ENCODE measurements around the genes SKIDA1 and BMI1.

- PRO-cap, result no peak
Measured at GRCh38 chr10:20160994-20161804, 345.0 kb downstream of the PLXDC2 start.

DNA sequence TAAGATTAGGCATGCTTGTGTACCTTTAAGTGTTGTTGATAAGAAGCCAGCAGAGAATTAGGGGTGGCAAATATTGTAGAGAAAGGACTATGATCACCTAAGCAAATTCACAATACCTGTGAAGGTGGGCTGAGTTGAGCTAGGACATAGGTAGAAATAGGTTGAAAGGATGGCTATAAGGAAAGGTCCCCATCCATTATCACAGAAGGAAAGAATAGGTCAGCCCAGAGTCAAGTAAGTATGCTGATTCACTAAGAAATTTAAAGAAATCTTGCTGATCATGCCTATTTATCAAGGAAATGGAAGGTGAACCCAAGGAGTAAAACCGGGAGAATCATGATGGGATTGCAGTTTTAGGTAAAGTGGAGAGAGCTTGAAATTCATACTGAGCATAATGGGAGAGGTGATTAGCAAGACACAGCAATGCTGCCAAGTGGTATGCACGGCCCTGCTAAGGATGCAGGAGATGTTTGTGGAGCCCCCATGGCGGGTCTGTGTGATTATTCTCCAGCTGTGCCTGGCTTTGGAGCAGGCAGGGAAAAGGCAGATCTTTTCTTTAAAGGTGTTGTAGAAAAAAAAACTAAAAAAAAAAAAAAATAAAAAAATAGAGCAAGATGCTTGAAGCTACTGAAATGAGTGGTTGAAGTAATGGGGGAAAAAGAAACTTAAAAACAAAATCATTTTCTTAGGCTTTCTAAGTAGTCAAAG, 399.4 kb downstream of the PLXDC2 start:
- PRO-cap, result no peak

- PRO-cap, result no peak
Measured at GRCh38 chr10:20840629-20841061, 56.5 kb downstream of the NEBL start.

- PRO-cap, result no peak
Measured at GRCh38 chr10:21020414-21021175, 123.5 kb upstream of the NEBL start.

GRCh38 chr10:21330018-21330362, 195.5 kb downstream of the SKIDA1 start:
- PRO-cap, result no peak

DNA sequence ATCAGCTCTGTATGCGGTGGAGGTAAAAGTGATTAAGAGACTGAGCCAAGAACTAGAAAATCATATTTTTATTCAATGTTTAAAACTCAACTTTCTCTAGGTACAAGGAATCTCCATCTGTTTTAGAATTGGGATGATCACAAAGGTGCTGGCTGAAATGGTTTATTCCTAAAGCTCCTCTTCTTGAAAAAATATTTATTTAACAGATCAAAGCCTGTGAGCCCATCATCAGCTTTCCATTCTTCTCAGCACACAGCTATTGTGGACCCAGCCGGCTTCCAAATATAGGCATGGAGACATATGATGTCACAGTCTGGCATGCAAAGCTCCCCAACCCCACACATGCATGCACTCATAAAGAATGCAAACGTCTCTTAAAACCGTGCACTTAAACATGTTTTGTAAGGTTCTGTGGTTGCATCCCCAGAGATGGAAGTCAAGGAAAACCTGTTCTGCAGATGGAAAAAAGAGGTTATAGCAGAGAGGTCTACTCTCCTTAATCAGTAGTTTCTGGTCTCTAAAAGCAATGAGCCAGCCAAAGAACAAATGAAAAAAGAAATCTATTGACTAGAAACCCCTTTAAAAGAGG, 125.9 kb downstream of the SKIDA1 start:
- PRO-cap, result no peak

GRCh38 chr10:21507894-21508519, 17.5 kb downstream of the SKIDA1 start:
- PRO-cap, result no peak

- PRO-cap, result no peak
Measured at GRCh38 chr10:21509327-21510272, 15.9 kb downstream of the SKIDA1 start.

DNA sequence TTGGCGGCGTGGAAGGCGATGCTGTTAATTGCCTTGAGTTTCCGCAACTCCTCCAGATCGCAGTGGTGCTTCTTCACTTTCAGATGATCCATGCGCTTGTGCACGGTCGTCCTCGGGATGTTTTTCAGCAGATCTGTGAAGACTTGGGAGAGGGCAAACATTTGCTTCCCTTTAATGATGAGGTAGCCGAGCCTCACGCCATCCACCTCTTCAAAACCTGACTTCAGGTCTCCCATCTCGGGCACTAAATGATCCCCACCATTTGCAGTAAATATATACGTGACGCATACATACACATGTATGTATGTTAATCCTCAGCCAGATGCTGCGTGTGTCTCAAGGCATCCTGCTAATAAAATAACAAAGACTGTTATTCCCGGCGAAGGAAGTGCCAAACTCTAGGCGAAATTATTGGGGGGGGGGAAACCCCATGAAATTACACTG, 7.9 kb downstream of the SKIDA1 start:
- PRO-cap, result no peak

DNA sequence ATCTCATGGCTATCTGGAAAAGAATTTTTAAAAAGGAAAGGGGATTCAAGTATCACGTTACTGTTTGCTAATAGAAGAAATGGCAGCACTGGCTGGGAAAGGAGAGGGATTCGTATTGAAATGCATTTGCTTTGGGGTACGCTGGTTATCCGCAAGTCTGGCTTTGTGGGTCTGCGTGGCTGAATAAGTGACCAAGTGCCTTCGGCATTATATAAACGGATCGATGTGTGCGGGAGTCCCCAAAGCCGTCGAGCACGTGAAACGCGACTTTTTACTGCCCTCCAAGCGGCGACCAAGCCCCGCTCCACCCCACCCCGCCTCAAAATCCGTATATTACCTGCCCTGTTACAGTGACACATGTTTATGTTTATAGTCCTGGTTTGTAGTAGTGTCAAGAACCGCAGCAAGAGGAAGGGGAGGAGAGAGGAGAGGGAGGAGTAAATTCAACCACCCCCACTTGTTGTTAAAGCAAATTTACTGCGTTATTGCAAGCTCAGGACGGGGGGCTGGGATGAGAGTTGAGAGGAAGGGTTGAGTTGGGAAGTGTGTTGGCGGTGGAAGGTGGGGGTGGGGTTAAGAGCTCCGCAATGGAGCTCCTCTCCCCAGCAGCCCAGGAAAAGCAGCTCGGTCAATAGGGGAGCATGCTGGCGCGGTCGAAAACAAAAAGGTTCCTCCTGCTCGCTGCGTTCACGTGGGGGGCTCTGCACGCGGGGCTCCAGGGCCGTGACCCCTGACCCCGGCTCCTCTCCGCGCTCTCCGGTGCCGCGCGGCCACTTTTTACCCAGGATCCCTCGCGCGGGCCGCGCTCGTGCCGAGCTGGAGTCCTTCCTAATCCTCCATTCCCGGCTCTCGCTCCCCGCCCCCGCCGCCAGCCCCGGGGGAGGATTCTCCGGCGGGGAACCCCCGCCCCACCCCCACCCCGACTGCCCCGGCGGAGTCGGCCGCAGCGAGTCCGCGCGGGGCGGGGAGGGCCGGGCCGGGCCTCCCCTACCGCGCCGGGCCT, at the start of gene SKIDA1:
SKIDA1 (minus strand) TSS at position 473 of the 1,003 bp plus-strand sequence.
- PRO-cap, result unidirectional peak, plus-strand start at position 548 of the sequence; bidirectional peak, plus-strand start at position 773 of the sequence, minus-strand start at position 772 of the sequence

DNA sequence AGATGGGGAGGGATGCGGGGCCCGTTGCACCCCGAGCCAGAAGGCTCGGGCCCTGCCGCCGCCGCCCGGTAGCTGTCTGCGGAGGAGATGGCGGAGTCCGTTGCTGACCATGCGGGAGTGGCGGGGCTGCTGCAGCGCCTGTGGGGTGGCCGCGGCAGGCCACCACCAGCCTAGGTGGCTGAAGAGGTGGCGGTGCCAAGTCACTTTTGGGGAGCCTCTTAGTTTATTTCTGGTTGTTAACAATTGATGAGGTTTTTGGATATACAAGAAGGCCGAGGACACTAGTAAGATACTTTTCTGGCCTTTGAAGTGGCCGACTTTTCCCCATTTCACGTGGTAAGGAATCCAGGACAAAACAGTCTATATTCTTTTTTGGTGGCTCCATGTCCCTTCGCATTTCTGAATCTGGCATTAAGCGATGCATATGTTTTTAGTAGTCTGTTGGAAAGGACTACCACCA, 1.3 kb downstream of the MLLT10 start:
- PRO-cap, result no peak

DNA sequence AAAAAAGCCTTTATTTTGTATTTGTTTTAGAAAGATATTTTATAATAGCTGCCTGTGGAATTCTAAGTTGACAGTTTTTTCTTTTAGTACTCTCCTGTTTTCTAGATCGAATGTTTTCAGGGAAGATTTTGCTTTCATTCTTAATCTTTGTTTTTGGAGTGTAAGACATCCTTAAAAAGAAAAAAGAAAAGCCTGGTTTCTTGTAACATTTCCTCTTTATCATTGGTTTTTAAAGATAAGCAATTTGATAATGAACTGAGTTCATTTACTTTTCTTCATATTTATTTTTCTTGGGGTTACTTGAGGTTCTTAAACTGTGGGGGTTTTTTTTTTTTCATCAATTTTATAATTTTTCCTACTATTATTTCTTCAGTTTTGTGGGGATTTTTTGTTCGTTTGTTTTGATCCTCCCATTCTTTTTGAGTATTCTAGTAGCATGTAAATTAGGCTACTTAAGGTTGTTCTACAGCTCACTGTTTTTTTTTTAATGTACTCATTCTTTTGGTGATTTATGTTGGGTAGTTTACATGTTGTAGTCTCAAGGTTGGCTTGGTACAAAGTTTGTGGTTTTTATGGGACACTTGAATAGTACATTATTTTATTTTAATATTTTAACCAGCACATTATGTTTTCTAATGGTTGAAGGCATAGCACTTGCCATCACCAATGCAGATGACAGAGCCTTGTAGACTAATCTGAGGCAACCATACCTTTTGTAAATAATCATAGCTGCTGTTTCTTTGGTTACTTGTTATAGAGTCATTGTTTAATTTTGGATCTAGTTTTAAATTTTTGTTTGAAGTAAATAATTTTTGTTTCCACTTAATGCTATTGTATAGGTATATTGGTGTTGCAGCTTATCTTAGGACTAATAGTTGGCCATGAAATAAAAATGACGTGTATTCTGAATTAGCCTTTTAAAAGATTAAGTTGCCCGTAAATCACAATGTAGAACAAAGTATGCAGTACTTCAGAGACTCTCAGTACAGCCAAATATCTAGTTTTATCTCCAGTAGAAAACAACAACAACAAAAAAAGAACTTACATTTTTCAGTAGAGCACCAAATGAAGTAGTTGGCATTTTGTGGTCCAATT, 133.4 kb downstream of the MLLT10 start:
- PRO-cap, result no peak

- PRO-cap, result no peak
Measured at GRCh38 chr10:21928144-21928824, 75.2 kb downstream of the DNAJC1 start.

GRCh38 chr10:21999851-22000394, 3.6 kb downstream of the DNAJC1 start:
- PRO-cap, result no peak

- PRO-cap, result bidirectional peak, plus-strand start at chr10:22003480, minus-strand start at chr10:22003232
Measured at GRCh38 chr10:22002656-22003610, 597 bp downstream of the DNAJC1 start.

- PRO-cap, result bidirectional peak, plus-strand start at chr10:22003872, minus-strand start at chr10:22003690
Measured at GRCh38 chr10:22003791-22004106, 219 bp upstream of the DNAJC1 start.

DNA sequence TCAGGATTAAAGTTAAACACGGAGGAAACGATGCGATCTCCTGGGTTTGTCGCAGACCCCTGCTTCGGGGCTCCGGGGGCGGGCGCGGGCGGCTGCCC, 649 bp upstream of the BMI1 start:
- PRO-cap, result no peak

- PRO-cap, result bidirectional peak, plus-strand start at chr10:22321244, minus-strand start at chr10:22320888; bidirectional peak, plus-strand start at chr10:22321364, minus-strand start at chr10:22321322
Measured at GRCh38 chr10:22320750-22321691, at the start of gene BMI1. BMI1 (plus strand) TSS chr10:22321099.

DNA sequence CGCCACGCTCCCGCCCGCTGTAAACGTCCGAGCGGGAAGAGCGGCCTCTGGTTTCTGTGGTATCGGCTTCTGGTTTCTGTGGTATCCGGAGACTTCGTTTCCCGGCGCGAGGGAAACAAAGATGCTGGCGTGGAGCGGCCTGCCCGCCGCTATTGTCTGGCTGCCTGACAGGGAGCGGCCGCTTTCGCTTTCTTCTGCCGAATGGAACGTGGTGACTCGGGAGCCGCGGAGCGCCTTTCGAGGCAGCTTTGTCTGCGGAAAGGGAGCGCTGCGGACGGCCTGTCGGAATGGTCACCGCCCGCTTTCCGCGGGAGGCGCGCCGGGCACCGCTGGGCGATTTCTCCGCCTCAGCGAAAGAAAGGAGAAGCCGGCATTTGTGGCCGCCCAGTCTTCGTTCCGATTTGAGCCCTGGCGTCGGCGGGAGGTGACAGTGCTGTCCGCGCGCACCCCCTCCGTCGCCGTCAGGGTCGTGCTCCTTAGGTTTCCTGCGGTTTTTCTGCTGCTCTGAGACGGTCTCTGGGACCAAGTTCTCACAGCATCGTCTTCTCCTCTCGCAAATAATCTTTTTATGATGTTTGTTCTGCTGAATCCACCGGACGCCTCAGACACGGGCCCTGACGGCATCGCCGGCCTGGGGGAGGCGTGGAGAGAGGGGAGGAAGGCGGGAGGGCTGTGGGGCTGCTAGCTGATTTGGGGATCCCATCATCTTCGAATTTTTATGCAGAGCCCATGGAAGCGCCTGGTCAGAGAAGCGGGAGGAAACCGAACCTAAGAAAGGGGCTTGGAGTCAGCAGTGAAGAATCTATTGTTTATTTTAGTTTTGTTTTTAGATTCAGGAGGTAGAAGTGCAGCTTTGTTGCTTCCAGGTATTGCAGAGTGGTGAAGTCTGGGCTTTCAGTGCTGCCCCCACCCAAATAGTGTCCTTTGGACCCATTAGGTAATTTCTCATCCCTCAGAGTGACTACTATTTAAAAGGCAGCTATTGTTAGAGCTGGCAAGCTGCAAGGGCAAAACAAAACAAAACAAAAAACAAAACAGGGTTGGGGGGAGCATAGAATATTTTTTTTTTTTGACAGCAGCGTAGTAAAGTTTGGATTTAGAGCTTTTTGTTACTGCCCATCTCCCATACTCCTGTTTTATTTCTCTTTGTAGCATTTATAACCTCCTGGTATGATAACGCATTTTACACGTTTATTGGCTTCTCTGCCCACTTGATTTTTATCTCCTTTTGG, 92.3 kb downstream of the SPAG6 start:
- PRO-cap, result bidirectional peak, plus-strand start at position 655 of the sequence, minus-strand start at position 403 of the sequence

GRCh38 chr10:22569484-22570285, 144.7 kb downstream of the PIP4K2A start:
- PRO-cap, result no peak